ENCODE results near the genes ARHGEF2, PMF1 and BGLAP.

DNA sequence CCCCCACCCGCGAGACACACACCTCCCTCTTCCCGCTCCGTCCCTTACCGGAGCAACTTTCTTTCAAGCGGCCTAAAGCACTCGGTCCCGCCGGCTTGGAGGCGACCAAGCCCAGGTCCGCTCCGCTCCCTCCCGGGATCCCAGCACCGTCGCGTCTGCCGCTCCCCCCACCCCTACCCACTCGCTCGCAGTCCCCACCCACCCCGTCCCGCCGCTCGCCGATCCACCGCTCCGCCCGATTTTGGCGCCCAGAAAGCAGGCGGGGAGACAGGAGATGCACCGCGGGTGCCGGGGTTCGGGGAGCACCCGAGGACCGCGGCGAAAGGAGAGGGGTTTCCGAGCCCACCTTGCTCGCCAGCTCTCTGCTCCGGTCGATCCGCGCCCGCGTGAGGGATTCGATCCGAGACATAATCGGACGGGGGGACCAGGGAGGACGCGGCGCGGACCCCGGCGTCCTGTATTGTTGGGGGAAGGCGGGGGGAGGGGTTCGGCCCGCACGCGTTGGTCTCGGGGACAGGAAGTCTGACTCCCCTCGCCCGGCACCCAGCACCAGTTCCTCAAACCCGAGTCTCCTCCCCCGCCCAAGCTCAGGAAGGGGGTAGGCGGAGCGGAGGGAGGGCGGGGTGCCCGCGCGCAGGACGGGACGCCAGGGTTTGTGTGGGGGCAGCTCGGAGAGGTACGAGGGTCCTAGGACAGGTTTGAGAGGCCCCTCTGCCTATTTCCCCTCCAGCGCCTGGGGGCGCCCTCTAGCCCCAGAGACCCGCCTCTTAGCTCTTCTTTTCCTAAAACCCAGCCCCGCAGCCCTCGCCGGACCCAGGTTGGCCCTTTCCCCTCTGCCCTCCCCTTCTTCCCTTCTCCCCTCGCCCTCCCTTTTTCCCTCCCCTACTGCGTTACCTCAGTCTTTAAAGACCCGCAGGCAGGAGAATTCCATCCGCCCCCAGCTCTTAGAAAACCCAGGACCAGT is at the start of gene ARHGEF2:
Gene ARHGEF2, minus strand, starts transcription at position 529 of the 964 bp plus-strand sequence.
- PRO-cap, 3 experiments, result peak in 3 of 3 experiments; most common plus-strand start position 270 of the sequence (in 2); most common minus-strand start position 157 of the sequence (in 3)
- RAMPAGE, long total RNA, result start-site peak on the minus strand centred at position 148 of the sequence, 71 bp wide, 142 and 58 reads in 2 replicates; start-site peak on the minus strand centred at position 513 of the sequence, 153 bp wide, 265 and 57 reads in 2 replicates
- RRBS, 2 experiments, result 2% methylated on average over 39 to 40 of the region's 85 CpGs

DNA sequence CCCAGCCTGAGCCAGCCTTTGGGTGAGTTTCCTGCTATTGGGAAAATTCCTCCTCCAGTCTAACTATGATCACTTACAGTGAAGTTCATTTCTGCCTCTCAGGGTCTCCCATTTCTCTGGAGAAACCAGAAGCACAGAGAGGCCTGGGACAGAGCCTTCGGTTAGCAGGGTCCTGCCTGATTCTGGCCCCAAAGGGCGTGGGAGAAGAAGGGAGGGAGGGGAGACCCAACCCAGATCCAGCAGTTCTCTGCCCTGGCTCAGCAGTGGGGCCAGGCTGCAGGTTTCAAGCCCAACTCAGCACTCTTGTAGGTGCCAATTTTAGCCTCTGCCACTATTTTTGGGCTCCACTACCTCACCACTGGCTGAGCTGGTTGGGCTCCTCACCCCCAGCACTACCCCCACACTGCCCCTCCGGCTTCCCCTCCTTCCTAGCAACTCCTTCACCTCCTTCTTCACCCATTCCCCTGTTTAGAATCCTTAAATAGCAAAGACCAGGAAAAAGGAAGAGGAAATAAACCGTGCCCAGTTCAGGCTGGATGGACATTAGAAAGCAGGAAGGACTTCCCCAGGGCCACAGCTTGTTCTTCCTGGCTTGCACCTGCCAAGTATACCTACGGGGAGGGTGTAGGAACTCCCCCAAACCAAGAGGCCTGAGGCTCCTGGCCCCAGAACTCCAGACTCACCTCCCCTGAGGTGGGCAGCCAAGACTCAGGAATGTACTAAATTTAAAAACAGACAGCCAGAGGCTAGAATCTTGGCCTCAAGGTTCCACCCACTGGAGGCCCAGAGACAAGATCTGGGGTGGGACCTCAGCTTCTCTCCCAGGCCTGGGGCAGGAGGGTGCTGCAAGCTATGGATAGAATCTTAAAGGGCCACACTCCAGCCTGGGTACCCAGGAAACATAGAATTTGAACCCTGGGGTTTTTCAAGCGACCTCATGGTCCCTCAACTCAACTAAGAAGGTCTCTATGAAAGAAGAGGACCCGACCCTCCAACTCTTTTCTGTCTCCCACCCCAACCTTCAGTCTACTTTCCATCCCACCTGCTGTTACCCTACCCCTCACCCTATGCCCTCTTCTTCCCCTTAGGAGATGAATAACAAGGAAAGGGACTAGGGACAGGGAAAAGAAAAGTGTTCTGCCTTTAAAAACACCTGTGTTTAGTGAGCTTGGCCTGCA is 1.5 kb upstream of the ARHGEF2 start:
- PRO-cap, 3 experiments, result peak in 2 of 3 experiments; most common plus-strand start position 401 of the sequence (in 1); most common minus-strand start position 276 of the sequence (in 2)
- RAMPAGE, long total RNA, result start-site peak on the minus strand centred at position 187 of the sequence, 48 bp wide, 41 and 10 reads in 2 replicates; start-site peak on the minus strand centred at position 266 of the sequence, 26 bp wide, 69 and 14 reads in 2 replicates
- RRBS, 2 experiments, result no CpG with 5 or more reads among the region's 7 CpGs

- PRO-cap, 3 experiments, result no peak in any of the 3 experiments
- RAMPAGE, long total RNA, result no peak
- RRBS, 2 experiments, result 0 to 17% methylated on average over 1 of the region's 16 CpGs
These were observed 822 bp downstream of the SSR2 start for GRCh38 chr1:156019768-156020490.

- PRO-cap, 3 experiments, result no peak in any of the 3 experiments
- RAMPAGE, long total RNA, result no peak
- RRBS, 2 experiments, result 2 to 4% methylated on average over 1 of the region's 17 CpGs
These were observed 8.6 kb upstream of the LMNA start for GRCh38 chr1:156105930-156106380.

DNA sequence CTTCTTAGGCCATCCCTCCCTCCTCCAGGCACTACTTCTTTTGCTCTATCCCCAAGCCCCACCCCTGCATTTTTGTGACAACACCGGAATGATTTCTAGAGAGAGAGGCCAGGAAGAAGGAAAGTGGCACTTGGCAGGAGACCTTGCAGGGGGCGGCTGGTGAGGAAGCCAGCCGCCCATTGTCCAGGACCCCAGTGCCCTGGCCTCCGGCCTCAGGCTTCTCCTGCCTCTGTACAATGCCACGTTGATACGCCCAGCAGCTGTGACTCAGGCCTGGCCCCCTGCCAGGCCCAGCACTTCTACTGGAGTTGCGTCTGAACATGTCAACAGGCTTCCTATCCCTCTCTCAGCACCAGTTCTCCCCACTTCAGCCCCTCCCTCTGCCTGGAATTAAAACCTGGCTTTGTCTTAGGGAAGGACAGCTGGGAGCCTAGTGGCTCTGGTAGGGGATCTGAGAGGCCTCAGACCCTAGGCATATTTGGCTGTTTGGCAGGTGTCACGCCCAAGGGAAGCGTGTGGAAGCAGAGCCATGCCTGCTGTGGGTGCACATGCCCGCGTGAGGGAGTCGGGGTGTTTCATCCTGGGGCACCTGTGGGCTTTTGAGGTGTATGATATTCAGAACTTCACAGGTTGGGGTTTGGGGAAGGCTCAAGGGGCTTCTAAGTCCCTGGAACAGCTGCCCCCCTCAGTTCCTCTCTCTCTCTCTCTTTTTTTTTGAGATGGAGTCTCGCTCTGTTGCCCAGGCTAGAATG is 9.3 kb downstream of the LMNA start:
- PRO-cap, 3 experiments, result peak in 3 of 3 experiments; most common plus-strand start position 296 of the sequence (in 1); most common minus-strand start position 233 of the sequence (in 2)
- RAMPAGE, long total RNA, result no peak
- RRBS, 2 experiments, result 2 to 3% methylated on average over 3 of the region's 13 CpGs

GRCh38 chr1:156128702-156129458 is 14.4 kb downstream of the LMNA start:
- PRO-cap, 3 experiments, result peak in 2 of 3 experiments; most common plus-strand start chr1:156129092 (in 1); most common minus-strand start chr1:156128992 (in 2)
- RAMPAGE, long total RNA, result no peak
- RRBS, 2 experiments, result 6 to 7% methylated on average over 2 of the region's 6 CpGs

GRCh38 chr1:156135786-156136744 is 17.3 kb upstream of the SEMA4A start:
- PRO-cap, 3 experiments, result no peak in any of the 3 experiments
- RAMPAGE, long total RNA, result no peak
- RRBS, 2 experiments, result no CpG with 5 or more reads among the region's 36 CpGs

DNA sequence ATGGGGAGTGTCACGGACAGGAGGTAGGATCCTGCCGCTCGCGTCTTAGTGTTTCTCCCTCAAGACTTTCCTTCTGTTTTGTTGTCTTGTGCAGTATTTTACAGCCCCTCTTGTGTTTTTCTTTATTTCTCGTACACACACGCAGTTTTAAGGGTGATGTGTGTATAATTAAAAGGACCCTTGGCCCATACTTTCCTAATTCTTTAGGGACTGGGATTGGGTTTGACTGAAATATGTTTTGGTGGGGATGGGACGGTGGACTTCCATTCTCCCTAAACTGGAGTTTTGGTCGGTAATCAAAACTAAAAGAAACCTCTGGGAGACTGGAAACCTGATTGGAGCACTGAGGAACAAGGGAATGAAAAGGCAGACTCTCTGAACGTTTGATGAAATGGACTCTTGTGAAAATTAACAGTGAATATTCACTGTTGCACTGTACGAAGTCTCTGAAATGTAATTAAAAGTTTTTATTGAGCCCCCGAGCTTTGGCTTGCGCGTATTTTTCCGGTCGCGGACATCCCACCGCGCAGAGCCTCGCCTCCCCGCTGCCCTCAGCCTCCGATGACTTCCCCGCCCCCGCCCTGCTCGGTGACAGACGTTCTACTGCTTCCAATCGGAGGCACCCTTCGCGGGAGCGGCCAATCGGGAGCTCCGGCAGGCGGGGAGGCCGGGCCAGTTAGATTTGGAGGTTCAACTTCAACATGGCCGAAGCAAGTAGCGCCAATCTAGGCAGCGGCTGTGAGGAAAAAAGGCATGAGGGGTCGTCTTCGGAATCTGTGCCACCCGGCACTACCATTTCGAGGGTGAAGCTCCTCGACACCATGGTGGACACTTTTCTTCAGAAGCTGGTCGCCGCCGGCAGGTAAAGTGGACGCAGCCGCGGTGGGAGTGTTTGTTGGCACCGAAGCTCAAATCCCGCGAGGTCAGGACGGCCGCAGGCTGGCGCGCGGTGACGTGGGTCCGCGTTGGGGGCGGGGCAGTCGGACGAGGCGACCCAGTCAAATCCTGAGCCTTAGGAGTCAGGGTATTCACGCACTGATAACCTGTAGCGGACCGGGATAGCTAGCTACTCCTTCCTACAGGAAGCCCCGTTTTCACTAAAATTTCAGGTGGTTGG is at the start of gene PMF1:
Gene PMF1, plus strand, starts transcription at position 693 of the 1,117 bp plus-strand sequence.
- PRO-cap, 3 experiments, result peak in 3 of 3 experiments; most common plus-strand start position 693 of the sequence (in 2); most common minus-strand start position 563 of the sequence (in 2)
- RAMPAGE, long total RNA, result start-site peak on the plus strand centred at position 692 of the sequence, 14 bp wide, 472 and 188 reads in 2 replicates
- RRBS, 2 experiments, result 2 to 3% methylated on average over 9 to 14 of the region's 66 CpGs

GRCh38 chr1:156241976-156242365 is at the start of gene BGLAP:
Gene BGLAP (plus strand): TSS chr1:156242184.
- PRO-cap, 3 experiments, result no peak in any of the 3 experiments
- RAMPAGE, long total RNA, result no peak
- RRBS, 2 experiments, result no CpG with 5 or more reads among the region's 13 CpGs

DNA sequence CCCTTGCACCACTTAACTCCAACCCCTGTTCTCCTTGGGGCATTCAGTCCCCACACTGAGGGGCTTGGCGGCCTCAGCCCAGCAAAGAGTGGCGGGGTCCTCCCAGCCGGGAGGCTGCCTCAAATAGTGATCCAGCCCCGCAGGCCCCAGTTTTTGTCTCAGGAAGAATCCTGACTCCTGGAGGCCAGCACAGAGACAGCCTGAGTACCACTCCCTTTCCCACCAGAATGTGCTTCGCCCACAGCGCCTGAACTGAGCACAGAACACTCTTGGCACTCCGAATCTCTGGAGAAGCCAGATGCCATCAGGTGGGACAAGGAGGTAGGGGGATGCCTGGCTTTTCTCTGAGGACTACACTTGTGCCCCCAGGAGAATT is 946 bp downstream of the PAQR6 start:
- PRO-cap, 3 experiments, result no peak in any of the 3 experiments
- RAMPAGE, long total RNA, result no peak
- RRBS, 2 experiments, result no CpG with 5 or more reads among the region's 7 CpGs

DNA sequence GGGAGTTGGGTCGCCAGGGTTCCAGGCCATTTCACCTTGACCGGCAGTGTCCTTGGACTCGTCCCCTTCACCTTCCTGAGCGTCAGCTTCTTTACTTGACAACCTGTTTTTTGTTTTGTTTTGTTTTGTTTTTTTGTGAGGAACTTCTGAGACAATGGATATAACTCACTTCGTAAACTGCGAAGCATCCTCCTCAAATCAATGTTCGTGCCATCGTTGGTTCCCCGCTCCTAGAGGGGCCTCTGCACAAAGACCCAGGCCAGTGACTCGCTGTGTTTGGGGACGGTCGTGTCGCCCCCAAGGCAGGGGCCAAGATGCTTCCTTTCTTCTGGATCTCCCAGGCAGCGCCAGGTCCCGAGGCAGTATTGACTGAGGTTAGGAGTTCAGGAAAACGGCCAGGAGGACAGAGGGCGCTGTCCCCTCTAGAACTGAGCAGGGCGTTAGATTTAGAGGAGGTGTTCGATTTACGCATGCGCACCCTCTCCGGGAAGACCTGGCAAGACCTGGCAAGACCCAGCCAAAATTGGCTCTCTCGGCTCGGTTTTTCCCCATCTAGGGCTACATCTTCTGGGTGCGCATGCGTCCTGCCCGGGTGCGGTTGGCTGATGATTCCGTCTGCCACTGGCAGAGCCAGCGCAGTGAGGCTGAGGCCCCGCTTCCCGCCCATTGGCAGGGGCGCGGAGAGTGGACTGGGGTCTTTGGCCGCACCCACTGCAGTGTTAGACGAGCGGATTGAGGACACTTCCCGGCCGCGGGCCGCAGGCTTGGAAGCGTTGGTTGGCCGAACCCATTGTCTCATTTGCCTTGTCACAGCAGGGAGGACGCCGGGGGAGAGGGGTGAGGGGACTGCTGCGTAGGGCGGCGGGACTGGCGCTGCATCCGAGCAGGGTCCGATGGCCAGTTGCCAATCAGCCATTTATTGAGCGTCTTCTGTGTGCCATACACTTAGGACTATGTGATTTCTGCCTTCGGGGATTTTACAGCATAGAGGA is 44.1 kb downstream of the MEF2D start:
- PRO-cap, 3 experiments, result peak in 3 of 3 experiments; most common plus-strand start position 722 of the sequence (in 2); most common minus-strand start position 371 of the sequence (in 1)
- RAMPAGE, long total RNA, result no peak
- RRBS, 2 experiments, result 2 to 3% methylated on average over 11 of the region's 53 CpGs

- PRO-cap, 3 experiments, result no peak in any of the 3 experiments
- RAMPAGE, long total RNA, result no peak
- RRBS, 2 experiments, result no CpG with 5 or more reads among the region's 5 CpGs
These were observed 39.2 kb downstream of the MEF2D start for GRCh38 chr1:156461258-156461804.

DNA sequence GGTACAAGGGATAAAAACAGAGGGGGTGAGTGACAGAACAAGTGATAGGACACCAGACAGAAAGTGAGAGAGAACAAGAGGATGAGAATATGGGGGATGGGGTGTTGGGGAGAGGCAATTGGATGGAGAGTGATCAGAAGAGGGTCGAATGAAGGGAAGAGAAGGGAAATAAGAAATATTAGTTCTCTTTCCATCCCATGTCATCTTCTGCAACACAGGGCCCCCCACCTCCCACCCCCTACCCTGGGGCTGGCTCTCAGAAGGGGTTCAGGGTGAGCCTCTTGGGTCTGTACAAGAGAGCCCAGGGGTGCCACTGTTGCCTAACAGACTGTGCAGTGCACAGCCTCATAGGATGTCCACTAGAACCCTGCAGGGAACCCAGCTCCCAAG is 32.3 kb downstream of the MEF2D start:
- PRO-cap, 3 experiments, result no peak in any of the 3 experiments
- RAMPAGE, long total RNA, result no peak
- RRBS, 2 experiments, result no CpG with 5 or more reads among the region's 1 CpG

- PRO-cap, 3 experiments, result peak in 2 of 3 experiments; most common plus-strand start chr1:156475728 (in 1); most common minus-strand start chr1:156475613 (in 1)
- RAMPAGE, long total RNA, result no peak
- RRBS, 2 experiments, result no CpG with 5 or more reads among the region's 20 CpGs
These were observed 25.0 kb downstream of the MEF2D start for GRCh38 chr1:156475472-156476013.

GRCh38 chr1:156491245-156491592 is 9.4 kb downstream of the MEF2D start:
- PRO-cap, 3 experiments, result no peak in any of the 3 experiments
- RAMPAGE, long total RNA, result no peak
- RRBS, 2 experiments, result no CpG with 5 or more reads among the region's 2 CpGs

- PRO-cap, 3 experiments, result no peak in any of the 3 experiments
- RAMPAGE, long total RNA, result no peak
- RRBS, 2 experiments, result no CpG with 5 or more reads among the region's 16 CpGs
These were observed 1.4 kb downstream of the NAXE start for GRCh38 chr1:156592576-156593765.

DNA sequence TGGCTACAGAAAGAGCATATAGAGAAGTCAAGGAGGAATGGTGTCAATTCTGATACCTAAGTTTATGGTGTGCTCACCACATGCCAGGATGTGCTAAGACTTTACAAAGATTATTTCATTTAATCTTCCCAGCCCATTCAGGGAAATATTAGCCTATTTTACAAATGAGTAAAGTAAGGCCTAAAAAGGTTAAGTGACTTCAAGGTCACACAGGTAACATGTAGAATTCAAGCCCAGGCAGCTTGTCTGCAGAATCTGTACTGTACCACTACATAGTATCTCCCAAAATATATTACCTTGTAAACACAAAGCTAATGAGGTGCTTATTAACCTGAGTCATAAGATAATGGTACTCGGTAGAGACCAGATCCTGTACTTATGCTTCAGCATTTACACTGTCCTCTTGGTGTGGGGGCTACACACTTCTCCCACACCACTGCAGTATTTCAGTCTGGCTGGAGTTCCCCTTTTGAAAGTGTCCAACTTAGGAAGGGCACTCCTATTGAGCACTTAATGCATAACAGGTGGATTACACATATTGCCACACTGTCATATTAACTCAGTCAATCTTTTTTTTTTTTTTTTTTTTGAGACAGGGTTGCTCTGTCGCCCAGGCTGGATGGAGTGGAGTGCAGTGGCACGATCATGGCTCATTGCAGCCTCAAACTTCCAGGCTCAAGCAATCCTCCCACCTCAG is 8.1 kb downstream of the NAXE start:
- PRO-cap, 3 experiments, result no peak in any of the 3 experiments
- RAMPAGE, long total RNA, result no peak
- RRBS, 2 experiments, result no CpG with 5 or more reads among the region's 3 CpGs

- PRO-cap, 3 experiments, result peak in 3 of 3 experiments; most common plus-strand start chr1:156664990 (in 1); most common minus-strand start chr1:156665007 (in 1)
- RAMPAGE, long total RNA, result no peak
- RRBS, 2 experiments, result no CpG with 5 or more reads among the region's 21 CpGs
These were observed 12.6 kb downstream of the NES start for GRCh38 chr1:156664174-156665416.

GRCh38 chr1:156671842-156672451 is 5.3 kb downstream of the NES start:
- PRO-cap, 3 experiments, result no peak in any of the 3 experiments
- RAMPAGE, long total RNA, result no peak
- RRBS, 2 experiments, result no CpG with 5 or more reads among the region's 3 CpGs

GRCh38 chr1:156690346-156691059 is 13.3 kb upstream of the NES start:
- PRO-cap, 3 experiments, result no peak in any of the 3 experiments
- RAMPAGE, long total RNA, result no peak
- RRBS, 2 experiments, result no CpG with 5 or more reads among the region's 12 CpGs

All from skeletal muscle tissue (tissue), 7 donors.